Diencephalon (tissue), 2 donors: Measurements from ENCODE around the genes OR4D10, OOSP4A, MS4A6E and TMEM132A.

GRCh38 chr11:58641363-58641755 is 18.9 kb downstream of the CNTF start:
- RAMPAGE, long total RNA, result no peak

- RAMPAGE, long total RNA, result no peak
Observed at GRCh38 chr11:58674522-58675016, 52.1 kb downstream of the CNTF start.

GRCh38 chr11:58927205-58928067 is 11.9 kb upstream of the GLYATL1 start:
- RAMPAGE, long total RNA, result no peak

DNA sequence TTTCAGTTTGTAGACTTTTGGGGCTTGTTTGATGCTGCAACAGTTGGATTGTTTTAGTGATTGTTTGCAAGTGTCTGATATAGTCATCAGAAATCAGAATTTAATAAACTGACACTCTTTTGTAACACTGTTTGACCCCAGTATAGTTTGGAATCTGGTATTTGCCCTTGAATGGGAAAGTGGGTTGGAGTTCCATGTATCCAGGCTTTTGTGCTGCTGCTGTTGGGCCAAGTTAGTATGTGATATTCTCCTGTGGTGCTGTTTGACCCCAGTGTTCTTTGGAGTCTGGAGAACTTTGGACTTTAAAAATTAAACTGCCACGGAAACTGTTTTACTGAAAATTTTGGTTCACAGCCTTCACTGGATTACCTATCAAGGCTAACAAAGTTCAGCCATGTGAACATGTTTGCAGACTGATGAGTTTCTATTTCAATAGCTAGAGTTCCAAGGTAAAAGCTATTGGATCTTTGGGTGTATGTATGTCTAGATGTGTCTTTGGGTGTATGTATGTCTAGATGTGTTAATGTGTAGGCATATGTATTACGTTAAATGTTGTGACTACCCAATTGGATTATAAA is 754 bp downstream of the GLYATL1 start:
- RAMPAGE, long total RNA, result no peak

- RAMPAGE, long total RNA, result no peak
Observed at GRCh38 chr11:59062578-59062836, 23.6 kb upstream of the GLYATL1B start.

DNA sequence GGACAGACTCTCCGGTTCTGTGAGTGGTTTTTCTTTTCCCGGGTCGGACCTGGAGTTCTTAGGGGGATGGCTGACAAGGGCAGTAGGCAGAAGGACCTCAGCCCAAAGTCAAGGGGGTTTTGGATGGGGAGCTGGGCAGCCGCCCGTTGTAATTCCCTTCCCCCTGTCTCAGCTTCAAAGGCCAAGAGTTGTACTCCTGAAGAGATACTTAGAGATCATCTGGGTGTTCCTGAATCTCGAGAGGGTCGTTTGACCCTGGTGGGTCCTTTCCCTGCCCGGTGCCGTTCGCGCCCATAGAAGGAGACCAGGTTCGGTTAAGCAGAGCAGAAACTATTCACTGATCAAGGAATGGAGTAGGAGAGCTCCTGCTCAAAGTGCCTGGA is 232 bp downstream of the FAM111B start:
- RAMPAGE, long total RNA, result no peak

DNA sequence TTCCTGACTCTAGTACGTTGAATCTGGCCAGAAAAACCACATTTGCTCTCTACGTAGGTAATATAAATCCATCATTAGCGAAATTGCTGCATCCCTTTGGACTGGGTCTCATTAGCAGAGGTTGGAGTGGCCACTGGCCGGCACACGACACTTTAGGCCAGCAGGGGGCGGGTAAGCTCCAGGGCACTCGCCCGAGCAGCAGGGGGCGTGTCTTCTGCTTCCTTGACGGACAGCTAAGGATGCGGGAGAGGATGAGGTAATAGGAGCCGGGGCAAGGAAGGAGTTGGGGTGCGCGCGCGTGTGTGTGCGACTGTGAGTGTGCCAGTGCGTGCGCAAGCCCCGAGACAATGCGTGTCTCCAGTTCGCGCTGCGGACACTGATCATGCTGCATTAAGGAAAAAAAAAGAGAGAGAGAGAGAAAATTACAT is 482 bp upstream of the DTX4 start:
- RAMPAGE, long total RNA, result no peak

GRCh38 chr11:59187488-59188206 is 15.7 kb downstream of the DTX4 start:
- RAMPAGE, long total RNA, result no peak

- RAMPAGE, long total RNA, result no peak
Observed at GRCh38 chr11:59473098-59473511, at the start of gene OR4D10. Gene OR4D10, plus strand, starts transcription at chr11:59473315.

DNA sequence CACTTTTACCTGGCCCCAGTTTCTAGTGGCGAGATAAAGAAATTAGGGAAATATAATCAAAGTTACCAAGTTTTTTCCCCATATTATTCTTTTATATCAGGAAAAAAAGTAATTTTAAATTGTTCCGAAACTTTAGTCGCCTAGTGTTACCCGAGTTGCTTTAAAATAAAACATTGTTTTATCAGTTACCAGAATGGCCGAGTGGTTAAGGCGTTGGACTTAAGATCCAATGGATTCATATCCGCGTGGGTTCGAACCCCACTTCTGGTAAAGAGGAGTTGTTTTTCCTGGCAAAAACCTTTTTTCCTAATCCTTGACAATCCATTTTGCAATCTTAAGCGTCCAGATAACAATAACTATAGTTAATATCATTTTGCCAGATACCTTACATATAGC is 40.2 kb downstream of the OR4D9 start:
- RAMPAGE, long total RNA, result no peak

GRCh38 chr11:59615977-59616639 is 534 bp upstream of the OSBP start:
- RAMPAGE, long total RNA, result no peak

- RAMPAGE, long total RNA, result no peak
Observed at GRCh38 chr11:59790062-59790749, 20.4 kb downstream of the MRPL16 start.

DNA sequence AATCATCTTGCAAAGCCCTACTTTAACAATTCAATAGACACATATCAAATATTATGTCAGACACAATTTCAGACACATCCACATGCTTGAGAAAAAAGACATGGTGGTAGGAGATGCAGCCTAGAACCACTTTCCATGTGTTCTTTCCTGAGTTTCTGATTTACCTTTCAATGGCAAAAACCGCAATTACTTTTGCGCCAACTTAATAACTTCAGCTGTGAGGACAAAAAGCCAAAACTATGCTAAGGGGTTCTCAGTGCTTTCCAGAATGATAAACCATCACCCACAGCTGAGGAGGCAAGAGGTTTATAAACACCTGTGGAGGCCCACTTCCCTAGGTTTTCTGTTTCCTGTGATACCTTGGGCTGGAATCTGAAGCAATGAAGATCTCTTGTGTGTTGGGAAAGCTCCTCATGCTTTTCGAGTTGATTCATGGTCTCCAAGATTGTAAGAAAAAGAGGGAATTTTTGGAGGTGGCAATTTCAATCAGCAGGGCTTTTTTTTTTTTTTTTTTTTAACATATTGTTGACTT is at the start of gene OOSP4A:
Gene OOSP4A, plus strand, starts transcription at position 381 of the 532 bp plus-strand sequence.
- RAMPAGE, long total RNA, result no peak

DNA sequence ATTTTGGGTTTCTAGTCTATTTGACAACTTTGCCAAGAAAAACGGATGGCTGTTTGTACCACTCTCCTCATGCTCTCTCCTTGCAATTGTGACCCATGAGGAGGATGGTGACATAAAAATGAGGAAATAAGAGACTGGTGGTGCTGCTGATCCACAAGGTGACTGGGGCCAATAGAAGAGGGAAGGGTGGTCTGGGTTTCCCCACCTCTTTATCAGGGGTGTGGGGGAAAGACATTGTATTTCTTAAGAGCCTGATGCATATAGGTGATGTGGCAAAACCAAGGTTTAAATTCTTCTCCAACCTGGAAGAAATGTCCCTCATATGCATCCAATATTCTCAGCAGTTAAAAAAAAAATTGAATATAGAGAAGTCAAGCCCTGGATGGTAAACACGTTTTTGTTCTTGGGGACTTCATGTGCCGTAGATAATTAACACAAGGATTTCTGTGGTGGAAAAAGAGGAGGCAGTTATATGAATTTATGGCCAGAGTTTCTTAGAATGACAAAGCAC is 1.2 kb downstream of the MS4A4A start:
- RAMPAGE, long total RNA, result no peak

- RAMPAGE, long total RNA, result no peak
Observed at GRCh38 chr11:60327060-60327383, at the start of gene MS4A6E. Gene MS4A6E, plus strand, starts transcription at chr11:60327255.

GRCh38 chr11:60718441-60718950 is 19.1 kb downstream of the MS4A8 start:
- RAMPAGE, long total RNA, result no peak

- RAMPAGE, long total RNA, result no peak
Observed at GRCh38 chr11:60767214-60767806, 10.6 kb downstream of the MS4A15 start.

DNA sequence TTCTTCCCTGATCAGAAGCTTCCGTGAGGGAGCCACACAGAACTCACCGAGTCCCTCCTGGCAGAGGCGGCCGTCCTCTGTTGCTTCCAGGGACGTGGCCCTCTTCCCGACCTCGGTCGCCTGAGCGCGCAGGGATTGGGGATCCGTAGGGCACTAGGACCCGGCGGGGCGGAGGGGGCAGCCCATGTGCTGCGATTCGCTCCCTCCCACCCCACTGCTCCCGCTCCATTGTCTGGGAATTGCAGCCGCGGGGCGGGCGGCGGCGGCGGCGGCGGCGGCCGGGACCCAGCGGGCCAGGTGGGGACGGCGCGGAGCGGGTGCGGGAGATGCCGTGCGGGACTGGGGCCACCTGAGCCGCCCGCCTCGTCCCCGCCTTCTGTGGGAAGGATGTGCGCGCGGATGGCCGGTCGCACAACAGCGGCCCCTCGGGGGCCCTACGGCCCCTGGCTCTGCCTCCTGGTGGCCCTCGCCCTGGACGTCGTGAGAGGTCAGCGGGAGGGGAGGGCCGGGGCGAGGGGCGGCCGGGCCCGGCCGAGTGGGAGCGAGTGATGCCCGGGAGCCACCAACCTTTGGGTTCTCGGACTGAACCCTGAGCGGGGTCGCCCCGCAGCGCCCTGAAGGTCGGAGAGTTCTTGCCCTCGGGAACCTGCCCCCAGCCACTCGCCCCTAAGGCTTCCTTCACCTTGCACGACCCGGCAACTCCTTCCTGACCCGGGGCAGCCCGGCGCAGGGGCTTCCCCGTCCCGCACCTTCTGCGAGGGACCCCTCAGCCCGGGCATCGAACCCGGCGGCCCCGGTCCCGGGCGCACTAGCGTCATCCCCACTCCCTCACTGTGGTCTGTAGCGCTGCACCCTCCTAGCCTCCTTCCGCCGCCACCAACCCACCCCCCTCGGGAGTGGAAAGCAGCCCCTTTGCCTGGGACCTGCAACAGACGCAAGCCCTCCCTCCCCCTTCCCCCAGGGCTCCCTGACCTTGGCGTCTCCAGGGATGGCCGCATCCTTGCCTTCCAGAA is at the start of gene TMEM132A:
Gene TMEM132A, plus strand, starts transcription at position 214 of the 1,013 bp plus-strand sequence.
- RAMPAGE, long total RNA, result no peak

DNA sequence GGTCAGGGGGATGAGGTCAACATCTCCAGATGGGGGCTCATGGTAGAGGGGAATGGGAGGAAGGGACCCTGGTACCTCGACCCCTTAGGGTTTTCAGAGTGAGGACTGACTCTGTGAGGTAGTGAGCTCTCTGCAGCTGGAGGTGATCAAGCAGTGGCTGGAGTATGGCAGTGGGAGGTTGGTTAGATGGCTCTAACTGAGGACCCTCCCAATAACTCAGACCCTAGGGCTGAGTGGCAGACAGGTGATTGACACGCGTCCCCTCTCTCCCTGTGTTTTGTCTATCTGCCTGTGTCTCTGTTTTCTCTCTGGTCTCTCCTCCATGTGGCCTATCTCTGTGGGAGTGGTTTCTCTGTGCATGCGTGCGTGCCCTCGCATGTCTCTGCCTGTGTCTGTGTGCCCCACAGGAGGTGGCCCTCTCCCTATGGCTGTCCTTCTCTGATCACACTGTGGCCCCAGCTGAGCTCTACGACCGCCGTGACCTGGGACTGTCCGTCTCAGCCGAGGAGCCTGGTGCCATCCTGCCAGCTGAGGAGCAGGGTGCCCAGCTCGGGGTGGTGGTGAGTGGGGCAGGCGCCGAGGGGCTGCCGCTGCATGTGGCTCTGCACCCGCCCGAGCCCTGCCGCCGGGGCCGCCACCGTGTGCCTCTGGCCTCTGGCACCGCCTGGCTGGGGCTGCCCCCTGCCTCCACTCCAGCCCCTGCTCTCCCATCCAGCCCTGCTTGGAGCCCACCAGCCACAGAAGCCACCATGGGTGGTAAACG is 11.4 kb downstream of the TMEM132A start:
- RAMPAGE, long total RNA, result no peak

- RAMPAGE, long total RNA, result no peak
Observed at GRCh38 chr11:60942971-60943548, 8.9 kb downstream of the SLC15A3 start.